Hair follicle dermal papilla cell (primary cell): ENCODE results near the genes SLC9B2 and GSTCD.

DNA sequence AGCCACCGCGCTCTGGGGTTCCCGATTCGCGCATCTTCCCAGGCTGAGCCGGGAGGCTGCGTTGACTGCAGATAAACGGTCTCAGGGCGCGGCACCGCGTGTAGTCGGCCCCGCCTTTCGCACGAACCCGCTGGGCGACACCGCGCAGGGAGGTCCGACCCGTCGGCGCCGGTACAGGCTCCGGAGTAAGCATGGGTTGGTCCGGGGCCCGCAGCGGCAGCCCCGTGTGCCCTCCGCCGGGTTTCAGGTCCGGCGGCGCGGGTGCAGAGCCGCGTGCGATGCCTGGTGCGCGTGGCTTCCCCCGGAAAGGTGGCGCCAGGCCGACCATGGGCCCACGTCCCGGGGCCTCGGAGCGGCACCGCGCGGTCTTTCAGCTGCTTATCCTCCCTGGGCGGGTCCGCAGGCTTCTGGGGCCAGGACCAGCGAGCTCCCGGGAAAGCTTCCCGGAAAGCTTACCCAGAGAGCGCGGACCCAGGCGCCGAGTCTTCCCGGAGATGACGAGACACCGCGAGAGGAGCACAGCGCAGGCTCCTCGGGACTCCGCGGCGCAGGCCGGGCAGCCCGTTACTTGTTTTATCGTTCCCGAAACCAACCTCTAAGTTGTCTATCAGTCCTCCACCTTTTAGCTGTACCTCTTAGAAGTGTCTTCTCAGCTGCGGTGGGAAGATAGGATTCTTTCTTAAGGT, at the start of gene SLC9B2:
Gene SLC9B2, minus strand, starts transcription at position 496 of the 686 bp plus-strand sequence.
- CAGE, long polyA plus RNA = no peak

- CAGE, long polyA plus RNA = no peak
These were observed 2.6 kb downstream of the BDH2 start for GRCh38 chr4:103097037-103097499.

DNA sequence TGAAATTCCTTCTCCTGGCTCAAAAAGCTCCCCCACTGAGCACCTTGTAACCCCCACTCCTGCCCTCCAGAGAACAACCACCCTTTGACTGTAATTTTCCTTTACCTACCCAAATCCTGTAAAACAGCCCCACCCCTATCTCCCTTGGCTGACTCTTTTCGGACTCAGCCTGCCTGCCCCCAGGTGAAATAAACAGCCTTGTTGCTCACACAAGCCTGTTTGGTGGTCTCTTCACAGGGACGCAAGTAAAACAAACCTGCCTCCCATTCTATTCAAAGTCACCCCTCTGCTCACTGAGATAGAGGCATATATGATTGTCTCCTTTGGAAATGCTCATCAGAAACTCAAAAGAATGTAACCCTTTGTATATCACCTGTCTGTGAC, 227.0 kb upstream of the TACR3 start:
- CAGE, long polyA plus RNA = no peak

GRCh38 chr4:104490365-104490746, 4.3 kb downstream of the CXXC4 start:
- CAGE, long polyA plus RNA = no peak

DNA sequence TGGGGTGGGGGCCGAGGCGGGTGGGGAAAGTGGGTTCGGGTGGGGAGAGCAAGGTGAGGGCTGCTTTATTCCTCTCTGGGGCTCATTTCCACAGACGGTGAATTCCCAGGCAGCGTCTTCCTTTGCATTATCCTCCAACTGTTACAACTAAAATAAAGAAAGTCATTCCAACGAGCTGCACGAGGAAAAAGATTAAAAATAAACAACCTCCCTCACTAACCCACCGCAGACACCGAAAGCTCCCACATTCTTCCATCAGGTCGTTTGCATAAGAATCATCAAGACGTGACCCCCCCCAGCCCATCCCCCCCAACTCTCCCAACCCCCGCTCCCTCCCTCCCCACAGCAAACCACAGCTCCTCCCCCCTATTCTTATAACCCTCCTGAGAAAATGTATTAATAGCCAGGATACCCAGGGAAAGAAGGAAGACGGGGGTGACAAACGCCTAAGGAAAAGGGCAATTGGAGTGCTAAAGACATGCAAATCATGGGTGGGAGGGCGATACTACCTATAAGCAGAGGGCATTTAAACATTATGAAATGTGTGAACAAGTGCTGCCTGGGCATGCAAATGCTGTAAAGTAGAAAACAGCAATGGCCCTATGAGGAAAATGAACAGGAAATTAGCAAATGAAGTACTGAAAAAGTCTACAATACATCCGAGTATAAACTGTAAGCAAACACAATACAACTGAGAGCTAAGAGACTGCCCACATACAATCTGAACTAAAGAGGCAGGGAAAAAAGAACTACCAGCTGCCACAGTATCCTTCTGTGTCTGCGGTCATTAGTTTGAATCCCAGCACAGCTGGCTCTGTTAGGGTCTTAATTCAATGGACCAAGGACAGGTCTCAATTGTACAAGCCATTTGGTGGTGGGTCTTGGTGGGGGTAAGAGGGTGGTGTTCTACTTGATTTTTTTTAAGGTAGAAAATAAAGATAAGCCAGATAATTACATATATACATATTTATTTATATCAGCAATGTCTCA, 2.5 kb downstream of the CXXC4 start:
- CAGE, long polyA plus RNA = no peak

- CAGE, long polyA plus RNA = no peak
These were observed 98.5 kb upstream of the CXXC4 start for GRCh38 chr4:104593292-104593594.

DNA sequence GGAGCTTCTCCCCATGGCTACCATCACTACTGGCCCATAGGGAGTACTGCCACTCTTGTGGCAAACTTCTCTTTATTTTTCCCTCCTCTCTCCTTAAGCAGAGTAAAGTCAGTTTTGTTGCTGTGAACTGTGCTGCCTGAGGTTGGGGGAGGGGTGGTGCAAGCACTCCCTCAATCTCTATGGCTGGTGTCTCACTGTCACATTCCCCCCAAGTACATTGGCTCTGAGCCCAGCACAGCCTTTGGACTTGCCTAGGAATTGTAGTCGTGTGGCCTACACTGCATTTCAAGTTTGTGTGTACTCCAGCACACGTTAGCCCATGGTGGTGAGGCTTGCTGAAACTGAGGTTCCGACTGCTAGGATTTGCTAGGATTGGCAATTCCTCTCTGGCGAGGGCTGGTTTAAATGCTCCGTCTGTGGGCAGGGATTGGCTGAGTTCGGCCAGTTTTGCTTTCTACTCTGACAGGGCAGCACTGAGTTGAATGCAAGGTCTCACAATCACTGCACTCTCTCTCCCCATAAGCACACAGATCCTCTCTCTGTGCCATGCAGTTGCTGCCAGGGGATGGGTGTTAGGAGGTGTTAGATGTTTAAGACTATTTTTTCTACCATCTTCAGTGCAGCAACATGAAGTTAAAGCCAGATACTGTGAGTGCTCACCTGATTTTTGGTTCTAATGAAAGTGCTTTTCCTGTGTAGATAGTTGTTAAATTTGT, 121.8 kb upstream of the CXXC4 start:
- CAGE, long polyA plus RNA = no peak

- CAGE, long polyA plus RNA = no peak
These were observed 763 bp downstream of the TET2 start for GRCh38 chr4:105147021-105148257.

DNA sequence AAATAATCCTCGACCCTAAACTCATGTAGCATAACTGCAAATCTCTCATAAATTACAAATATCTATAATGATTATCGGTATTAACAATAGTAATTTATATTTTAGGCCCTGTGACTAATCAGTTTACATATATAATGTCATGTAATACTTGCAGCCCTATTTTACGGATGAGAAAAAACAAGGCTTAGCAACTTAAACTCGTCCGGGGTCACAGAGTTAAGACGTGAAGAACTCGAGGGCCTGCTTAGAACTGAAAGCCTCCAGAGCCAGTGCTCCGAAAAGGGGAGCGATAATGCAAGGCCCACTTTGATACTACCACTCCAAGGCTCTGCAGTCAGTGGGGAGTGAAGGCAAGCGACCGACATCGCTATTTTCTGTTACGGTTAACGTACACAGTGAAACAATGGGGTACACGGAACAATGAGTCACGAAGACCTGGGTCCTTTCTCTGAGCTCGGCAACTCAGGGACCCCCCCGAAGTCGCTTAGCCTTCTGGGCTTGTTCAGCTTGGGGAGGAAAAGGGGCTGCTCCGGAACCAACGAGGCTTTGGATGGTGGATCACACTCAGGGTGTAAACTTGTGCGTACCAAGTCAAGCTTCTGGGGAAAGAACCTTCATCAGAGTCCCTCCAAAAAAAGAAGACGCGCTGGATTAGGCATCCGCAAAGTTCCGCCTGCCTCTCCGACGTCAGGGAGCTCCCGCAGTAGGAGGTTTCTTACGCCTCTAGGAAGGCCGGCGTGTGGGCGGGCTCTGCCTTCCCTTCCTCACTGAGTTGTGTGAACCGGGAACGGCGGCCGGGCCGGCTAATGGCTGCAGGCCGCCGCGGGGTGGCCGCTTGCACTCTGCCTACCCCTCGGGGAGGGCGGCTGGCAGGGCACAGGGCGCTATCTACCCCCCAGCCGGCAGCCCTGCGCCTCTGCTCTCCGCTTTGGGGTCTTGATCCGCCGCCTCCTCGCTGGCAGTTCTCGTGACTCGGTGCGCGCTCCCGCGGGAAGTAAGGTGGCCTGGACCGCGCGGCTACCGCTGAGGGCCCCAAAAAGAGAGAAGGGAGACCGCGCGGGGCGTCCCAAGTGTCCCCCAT, 769 bp downstream of the PPA2 start:
- CAGE, long polyA plus RNA = no peak

- CAGE, long polyA plus RNA = no peak
These were observed at the start of gene GSTCD for GRCh38 chr4:105708577-105709388. GSTCD (plus strand) TSS chr4:105708784.

- CAGE, long polyA plus RNA = no peak
These were observed 10.6 kb downstream of the GSTCD start for GRCh38 chr4:105719149-105719598.

- CAGE, long polyA plus RNA = no peak
These were observed 156.1 kb upstream of the GIMD1 start for GRCh38 chr4:106524684-106525156.

DNA sequence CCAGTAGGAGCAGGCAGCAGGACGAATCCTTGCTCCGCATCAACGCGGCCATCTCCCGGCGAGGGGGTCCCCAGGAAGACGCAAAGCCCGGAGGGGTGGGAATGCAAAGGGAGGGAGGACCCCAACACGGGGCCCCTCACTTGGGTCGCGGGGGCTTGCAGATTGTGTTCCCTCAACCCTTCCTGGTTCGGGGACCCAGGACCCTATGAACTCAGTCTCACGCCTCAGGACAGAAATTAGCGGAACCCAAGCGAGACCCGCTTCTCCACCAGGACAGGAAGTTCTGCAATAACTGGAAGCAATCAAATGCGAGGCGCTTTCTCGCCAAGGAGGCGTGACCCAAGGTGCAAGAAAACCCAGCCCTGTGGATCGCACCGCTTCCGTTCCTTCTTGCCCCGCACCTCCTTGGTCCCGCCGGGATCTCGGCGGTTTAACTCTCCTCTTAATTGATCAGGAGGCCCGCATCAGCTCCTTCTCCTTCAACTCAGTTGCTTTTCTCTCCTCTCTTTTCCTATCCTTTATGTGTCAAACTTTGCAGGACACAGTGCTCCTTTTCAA, 494 bp downstream of the DKK2 start:
- CAGE, long polyA plus RNA = no peak

DNA sequence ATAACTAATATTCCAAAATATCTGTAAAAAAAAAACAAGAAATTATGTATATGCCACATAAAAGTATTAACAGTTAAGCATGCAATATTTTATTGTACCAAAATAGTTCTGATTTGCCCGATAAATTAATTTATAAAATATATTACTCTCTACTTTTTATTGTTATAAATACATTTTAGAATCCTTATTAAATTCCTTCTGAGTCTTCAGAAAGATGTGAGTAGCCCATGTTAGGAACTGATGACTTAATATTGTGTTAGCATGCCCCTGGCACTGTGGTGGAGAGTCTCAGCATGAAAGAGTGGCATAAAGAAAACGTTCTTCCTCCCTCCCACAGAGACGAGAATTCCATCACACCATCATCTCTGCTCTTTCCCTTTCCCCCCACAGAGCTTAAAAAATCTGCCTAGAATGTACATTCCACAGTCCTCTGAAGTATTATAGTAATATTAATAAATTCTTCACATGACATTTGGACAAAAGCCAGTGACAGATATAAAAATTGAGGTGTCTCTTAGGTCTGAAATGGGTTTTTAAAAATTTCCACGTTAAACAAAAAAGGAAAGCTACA, 117.8 kb upstream of the DKK2 start:
- CAGE, long polyA plus RNA = no peak

DNA sequence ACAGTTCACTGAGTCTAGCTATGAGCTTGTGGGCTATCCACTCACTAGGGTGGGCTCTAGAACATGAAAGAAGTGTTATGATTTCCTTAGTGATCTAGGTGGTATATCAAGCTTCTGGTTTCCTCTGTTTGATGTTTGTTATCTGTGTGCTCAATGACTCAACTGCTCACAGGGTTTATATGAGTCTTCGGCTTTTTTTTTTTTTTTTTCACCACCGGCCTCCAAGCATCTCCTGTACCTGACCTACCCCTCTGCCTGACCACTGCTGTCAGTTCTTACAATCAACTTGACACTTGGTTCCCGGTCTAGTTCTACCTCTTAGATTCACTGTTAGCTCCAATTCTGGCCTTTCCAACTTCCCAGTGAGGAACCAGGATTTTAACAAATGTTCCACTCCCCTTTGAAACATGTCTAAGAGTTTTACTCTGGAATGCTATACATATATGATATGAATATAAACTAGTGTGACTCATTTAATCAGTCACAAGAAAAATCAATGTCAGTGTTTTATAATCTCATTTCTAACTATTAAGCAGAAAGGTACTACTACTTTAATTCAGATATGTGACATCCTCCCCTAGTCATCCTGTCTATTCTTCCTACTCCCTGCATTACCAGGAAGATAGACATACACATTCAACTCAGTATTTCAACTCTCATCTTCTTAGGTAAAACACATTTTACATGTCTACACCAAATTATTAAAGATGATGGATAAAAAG, 102.9 kb downstream of the PAPSS1 start:
- CAGE, long polyA plus RNA = no peak

DNA sequence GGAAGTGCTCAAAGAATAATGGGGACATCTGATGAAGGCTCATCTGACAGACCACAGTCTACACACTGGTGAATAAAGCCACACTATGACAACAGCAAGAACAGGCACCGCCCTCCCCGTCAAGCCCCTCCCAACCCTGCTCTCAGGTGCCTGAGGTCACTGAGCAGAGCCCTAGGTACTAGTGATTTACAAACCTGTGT, 73.6 kb downstream of the PAPSS1 start:
- CAGE, long polyA plus RNA = no peak

DNA sequence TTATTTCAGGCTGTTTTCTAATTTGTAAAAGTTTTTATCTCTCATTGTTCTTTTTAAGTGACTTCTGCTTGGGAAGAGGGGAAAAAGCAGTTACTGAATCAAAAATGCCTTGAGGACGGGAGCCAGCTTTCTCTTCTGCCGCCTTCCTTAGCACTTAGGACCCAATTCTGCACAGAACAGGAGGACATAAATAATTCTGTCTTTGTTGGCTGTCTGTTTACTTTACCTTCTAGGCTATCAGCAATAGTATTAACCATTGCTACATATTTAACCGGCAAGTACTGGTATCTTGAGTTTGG, 46.6 kb downstream of the SGMS2 start:
- CAGE, long polyA plus RNA = no peak

GRCh38 chr4:108030210-108030839, 40.6 kb downstream of the HADH start:
- CAGE, long polyA plus RNA = no peak

GRCh38 chr4:108170510-108171135, 1.9 kb upstream of the LEF1 start:
- CAGE, long polyA plus RNA = no peak

DNA sequence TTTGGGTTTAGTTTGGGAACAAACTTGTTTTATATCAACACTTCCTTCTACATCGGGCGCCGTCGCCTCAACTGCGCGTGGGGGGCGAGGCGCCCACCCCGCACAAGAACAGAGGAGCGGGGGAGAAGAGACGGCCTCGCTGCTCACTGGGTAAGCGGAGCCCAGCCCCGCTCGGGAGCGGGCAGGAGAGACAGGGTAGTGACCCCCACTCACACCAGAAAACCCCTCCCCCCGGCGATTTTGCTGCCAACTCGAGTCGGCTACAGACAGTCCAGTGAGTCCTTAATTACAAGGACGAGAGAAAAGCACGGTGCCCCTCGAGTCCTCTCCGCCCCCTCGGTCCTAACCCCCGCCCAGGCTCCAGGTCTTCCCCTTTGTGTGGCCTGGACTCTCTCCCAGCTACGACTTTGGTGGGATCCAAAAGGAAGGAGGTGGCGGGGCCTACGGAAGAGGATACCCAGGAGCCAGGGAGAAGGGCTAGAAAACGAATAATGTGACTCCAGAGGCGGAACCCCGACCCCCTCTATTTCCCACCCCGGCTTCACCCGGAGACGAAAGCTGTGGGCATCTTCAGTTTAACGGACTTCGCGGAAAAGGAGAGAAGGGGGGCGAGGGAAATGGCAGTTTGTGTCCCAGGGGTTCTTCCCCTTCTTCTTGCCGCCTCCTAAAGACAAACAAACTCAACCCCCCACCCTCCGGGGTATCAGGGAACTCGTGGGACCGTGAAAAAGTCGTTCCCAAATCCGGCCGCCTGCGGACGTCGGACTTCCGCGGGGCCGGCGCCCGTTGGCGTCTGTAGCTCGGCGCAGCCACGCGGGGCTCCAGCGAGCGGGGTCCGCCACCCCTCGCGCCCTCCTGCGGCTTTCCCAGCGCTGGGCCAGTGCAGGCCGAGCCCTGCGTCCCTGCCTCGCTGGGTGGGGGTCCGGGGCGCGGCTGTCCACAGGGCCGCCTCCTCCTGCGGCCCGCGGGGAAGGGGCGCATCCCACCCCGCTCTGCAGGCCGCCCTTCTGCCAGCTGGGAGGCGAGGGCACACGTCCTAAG, 3.4 kb upstream of the LEF1 start:
- CAGE, long polyA plus RNA = no peak